ENCODE results near the gene BASP1.

- RRBS, 2 experiments, result no CpG with 5 or more reads among the region's 1 CpG
These were observed 31.9 kb downstream of the FBXL7 start for GRCh38 chr5:15531920-15532241.

DNA sequence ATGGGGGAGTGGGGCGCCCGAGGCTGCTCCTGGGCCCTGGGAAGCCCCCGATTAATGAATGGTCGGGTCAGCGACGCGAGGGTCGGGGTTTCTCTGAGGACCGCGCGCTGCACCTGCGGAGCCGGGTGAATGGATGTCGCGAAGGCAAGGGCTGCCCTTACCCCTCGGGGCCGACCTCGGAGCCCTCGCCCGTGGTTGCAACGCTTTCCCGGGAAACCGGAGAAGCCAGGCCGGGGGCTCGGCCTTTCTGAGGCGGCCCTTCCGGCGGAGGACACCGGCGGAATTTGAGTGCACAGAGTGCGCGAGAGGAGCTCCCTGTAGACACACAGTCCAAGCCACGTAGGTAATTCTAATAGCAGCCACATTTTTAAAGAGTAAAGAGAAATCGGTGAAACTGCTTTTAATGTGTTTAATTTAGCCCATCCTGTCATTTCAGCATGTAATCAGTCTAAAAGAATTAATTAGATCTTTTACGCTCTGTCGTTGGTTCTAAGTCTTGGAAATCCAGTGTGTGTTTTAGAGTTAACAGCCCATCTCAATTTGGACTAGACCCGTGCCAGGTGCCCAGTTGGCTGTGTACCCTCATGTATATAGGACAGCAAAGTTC is 551 bp upstream of the ZNF622 start:
- RRBS, 2 experiments, result 1% methylated on average over 8 of the region's 37 CpGs

DNA sequence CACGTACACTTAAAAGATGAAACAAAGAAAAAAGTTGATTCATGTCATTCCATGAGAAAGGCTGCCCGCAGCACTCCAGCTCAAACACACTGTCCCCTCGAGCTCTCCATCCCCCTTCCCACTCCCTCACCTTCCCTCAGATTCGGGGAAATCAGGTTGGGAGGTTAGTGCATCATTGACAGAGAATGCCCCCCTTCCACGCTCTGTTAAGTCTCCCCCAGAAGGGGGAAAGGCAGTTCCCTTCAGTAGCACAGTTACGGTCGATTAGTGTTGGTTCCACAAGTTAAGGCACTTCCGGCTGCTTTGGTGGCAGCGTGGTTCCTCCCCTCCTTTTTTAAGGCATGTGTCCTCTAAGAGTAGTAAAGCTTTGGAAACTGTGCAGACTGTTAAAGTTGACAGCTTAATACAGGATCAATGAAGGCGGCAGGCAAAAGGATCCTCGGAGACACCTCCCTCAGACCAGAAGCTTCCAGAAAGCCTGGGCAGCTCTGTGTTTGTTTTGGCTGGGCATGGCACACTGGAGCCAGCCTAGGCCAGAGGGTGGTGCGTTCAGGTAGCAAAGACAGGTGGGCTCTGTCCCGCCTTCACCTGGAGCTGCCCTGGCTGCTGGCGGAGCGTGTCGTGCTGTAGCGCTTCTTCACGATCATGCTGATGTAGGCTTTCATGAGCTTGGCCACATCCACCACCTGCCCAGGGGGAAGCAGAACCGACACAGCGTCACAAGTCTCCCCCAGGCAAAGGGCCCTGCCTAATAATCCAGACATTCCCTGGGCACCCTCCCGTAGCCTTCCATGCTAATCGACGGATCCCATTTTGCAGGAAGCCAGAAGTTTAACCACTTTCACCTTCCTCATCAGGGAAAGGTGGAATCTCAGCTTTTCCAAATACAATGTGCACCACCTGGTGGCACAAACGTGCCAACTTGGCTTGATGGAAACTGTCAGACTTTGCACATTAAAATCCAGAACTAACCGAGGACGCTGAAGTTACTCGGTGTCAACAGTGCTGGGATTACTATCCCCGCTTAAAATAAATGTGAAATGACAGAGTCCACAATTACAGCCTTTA is 49.6 kb upstream of the RETREG1 start:
- RRBS, 2 experiments, result no CpG with 5 or more reads among the region's 28 CpGs

GRCh38 chr5:16702643-16703360 is 86.0 kb upstream of the RETREG1 start:
- RRBS, 2 experiments, result no CpG with 5 or more reads among the region's 5 CpGs

GRCh38 chr5:16740008-16740776 is 123.4 kb upstream of the RETREG1 start:
- RRBS, 2 experiments, result no CpG with 5 or more reads among the region's 17 CpGs

DNA sequence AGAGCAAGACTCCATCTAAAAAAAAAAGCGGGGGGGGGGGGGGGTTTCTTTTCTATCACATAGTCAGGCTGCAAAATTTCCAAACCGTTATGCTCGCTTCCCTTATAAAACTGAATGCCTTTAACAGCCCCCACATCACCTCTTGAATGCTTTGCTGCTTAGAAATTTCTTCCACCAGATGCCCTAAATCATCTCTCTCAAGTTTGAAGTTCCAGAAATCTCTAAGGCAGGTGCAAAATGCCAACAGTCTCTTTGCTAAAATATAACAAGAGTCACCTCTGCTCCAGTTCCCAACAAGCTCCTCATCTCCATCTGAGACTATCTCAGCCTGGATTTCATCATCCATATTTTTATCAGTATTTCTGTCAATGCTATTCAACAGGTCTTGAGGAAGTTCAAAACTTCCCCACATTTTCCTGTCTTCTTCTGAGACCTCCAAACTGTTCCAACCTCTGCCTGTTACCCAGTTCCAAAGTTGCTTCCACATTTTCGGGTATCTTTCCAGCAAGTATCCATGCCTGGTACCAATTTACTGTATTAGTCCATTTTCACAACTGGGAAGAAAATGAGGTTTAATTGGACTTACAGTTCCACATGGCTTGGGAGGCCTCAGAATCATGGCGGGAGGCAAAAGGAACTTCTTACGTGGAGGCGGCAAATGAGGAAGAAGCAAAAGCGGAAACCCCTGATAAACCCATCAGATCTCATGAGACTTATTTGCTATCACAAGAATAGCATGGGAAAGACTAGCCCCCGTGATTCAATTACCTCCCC is 61.6 kb downstream of the MYO10 start:
- RRBS, 2 experiments, result no CpG with 5 or more reads among the region's 9 CpGs

- RRBS, 2 experiments, result no CpG with 5 or more reads among the region's 17 CpGs
These were observed 34.9 kb downstream of the MYO10 start for GRCh38 chr5:16900960-16901815.

- RRBS, 2 experiments, result no CpG with 5 or more reads among the region's 21 CpGs
These were observed 126.8 kb upstream of the MYO10 start for GRCh38 chr5:17062548-17063573.

DNA sequence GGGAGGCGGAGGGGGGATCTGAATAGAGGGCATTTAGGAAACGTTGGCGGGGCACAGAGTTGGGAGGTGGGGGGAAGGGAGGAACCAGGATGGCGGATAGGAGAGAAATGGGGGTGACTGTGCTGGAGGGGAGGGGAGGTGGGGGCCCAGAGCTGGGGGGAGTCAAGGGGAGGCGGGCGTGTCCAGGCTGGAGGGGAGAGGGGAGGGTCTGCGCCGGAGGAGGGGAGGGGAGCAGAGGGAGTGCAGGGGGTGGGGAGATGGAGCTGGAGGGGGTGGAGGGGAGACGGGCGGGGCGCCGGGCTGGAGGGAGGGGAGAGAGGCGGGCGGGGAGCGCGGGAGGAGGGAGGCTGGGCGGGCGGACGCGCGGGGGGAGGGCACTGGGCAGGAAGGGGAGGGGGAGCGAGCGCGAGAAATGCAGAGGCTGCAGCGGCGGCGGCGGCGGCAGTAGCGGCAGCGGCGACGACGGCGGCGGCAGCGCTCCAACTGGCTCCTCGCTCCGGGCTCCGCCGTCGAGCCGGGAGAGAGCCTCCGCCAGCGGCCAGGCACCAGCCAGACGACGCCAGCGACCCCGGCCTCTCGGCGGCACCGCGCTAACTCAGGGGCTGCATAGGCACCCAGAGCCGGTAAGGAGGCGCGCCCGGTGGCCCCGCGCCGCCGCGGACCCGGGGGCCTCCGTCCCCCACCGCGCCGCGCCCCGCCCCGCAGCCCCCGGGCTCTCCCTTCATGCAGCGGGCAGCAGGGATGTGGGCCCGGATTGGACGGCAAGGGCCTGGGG is at the start of gene BASP1:
TSS of gene BASP1 (plus strand) at position 444 of the 775 bp plus-strand sequence.
- RRBS, 2 experiments, result 1 to 4% methylated on average over 27 to 28 of the region's 74 CpGs

- RRBS, 2 experiments, result no CpG with 5 or more reads among the region's 7 CpGs
These were observed 16.9 kb downstream of the BASP1 start for GRCh38 chr5:17234220-17234904.

DNA sequence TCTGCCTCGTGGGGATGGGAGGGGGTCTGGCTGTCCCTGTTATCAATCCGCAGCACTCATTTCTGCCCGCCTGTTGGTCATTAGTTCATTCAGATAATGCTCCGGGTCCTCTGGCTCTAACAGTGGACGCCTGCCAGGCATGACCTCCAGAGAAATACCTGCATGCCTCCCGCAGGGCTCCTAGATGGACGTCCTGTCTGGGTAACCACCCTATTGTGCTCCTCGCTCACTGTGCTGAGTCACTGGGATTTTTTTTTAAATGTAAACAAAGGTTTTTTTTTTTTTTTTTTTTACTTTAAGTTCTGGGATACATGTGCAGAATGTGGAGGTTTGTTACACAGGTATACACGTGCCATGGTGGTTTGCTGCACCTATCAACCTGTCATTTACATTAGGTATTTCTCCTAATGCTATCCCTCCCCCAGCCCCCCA is 116.4 kb downstream of the H3Y2 start:
- RRBS, 2 experiments, result no CpG with 5 or more reads among the region's 9 CpGs

GRCh38 chr5:18049318-18049549 is 393.6 kb upstream of the H3Y1 start:
- RRBS, 2 experiments, result 85 to 86% methylated on average over 3 of the region's 5 CpGs

- RRBS, 2 experiments, result no CpG with 5 or more reads among the region's 4 CpGs
These were observed 481.0 kb upstream of the CDH18 start for GRCh38 chr5:20469067-20469345.

DNA sequence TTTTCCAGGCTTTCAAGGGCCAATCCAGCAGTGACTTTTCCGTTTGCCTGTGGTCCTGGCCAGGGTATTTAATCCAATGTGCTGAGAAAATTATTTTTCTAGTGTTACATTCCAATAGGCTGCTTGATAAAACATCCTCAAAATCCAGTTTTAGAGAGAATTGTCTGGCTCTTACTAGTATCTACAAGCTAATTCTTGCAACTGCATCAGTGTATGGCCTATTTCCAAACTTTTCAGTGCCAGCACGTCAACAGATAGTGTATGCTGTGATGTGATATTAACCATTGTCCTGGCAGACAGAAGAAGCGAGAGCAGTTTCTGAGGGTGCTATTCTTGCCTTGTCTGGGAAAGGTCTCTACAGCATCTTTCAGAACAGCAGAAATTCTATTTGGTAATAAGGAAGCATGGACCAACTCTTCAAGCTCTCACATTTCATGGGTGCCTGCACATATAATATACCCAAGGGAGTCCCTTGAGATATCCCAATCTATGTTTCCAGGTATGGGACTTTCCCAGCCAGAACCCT is 174.2 kb upstream of the CDH12 start:
- RRBS, 2 experiments, result no CpG with 5 or more reads among the region's 3 CpGs

- RRBS, 2 experiments, result no CpG with 5 or more reads among the region's 3 CpGs
These were observed 219.8 kb downstream of the PRDM9 start for GRCh38 chr5:23727261-23727647.

DNA sequence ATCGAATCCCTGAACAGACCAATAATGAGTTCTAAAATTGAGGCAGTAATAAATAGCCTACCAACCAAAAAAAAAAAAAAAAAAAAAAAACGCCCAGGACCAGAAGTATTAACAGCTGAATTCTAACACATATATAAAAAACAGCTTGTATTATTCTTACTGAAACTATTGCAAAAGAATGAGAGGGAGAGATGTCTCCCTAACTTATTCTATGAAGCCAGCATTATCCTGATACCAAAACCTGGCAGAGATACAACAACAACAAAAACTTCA is 327.7 kb downstream of the PRDM9 start:
- RRBS, 2 experiments, result no CpG with 5 or more reads among the region's 2 CpGs

DNA sequence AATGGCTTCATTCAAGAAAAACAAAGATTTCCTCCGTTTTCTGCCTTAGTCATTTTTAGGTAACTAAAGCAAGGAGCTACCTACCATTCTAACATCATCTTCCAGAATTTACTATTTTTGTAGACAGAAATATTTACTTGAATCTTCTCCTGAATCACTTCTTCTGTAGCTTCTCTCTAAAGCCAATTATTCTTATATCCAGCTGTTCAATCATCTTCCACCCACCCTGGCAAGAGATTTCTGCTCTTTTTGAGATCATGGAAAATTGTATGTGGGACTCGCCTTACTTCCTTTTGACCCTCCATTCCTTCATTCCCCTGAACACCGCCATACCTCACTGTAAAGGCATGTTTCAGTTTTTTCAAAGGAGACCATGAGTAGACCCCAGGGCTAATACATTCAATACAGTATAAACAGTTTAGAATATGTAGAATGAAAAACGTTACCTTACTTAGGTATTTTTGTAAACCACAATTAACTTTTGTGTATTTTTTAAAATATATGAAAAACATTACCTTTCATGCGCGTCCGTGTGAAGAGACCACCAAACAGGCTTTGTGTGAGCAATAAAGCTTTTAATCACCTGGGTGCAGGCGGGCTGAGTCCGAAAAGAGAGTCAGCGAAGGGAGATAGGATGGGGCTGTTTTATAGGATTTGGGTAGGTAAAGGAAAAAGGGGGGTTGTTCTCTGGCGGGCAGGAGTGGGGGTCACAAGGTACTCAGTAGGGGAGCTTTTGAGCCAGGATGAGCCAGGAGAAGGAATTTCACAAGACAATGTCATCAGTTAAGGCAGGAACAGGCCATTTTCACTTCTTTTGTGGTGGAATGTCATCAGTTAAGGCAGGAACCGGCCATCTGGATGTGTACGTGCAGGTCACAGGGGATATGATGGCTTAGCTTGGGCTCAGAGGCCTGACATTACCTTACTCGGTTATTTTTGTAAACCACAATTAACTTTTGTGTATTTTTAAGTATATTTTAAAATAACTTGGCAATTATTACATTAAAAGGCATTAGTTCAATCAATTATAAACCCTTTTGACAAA is 800.8 kb upstream of the CDH10 start:
- RRBS, 2 experiments, result no CpG with 5 or more reads among the region's 14 CpGs

GRCh38 chr5:27473284-27473854 is 435.0 kb upstream of the CDH9 start:
- RRBS, 2 experiments, result no CpG with 5 or more reads among the region's 4 CpGs

DNA sequence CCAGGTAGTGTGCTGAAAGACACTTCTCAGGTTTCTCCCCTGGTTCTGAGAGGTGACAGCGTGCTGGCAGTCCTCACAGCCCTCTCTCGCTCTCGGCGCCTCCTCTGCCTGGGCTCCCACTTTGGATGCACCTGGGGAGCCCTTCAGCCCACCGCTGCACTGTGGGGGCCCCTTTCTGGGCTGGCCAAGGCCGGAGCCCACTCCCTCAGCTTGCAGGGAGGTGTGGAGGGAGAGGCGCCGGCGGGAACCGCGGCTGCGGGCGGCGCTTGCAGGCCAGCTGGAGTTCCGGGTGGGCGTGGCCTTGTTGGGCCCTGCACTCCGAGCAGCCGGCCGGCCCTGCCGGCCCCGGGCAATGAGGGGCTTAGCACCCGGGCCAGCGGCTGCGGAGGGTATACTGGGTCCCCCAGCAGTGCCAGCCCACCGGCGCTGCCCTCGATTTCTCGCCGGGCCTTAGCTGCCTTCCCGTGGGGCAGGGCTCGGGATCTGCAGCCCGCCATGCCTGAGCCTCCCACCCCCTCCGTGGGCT is 704.9 kb upstream of the CDH9 start:
- RRBS, 2 experiments, result 76 to 87% methylated on average over 3 of the region's 33 CpGs

GRCh38 chr5:30823739-30824127 is 369.8 kb upstream of the CDH6 start:
- RRBS, 2 experiments, result no CpG with 5 or more reads among the region's 17 CpGs